Vermiform appendix (tissue), 1 donor: ENCODE data around the genes WDR82 and NISCH.

DNA sequence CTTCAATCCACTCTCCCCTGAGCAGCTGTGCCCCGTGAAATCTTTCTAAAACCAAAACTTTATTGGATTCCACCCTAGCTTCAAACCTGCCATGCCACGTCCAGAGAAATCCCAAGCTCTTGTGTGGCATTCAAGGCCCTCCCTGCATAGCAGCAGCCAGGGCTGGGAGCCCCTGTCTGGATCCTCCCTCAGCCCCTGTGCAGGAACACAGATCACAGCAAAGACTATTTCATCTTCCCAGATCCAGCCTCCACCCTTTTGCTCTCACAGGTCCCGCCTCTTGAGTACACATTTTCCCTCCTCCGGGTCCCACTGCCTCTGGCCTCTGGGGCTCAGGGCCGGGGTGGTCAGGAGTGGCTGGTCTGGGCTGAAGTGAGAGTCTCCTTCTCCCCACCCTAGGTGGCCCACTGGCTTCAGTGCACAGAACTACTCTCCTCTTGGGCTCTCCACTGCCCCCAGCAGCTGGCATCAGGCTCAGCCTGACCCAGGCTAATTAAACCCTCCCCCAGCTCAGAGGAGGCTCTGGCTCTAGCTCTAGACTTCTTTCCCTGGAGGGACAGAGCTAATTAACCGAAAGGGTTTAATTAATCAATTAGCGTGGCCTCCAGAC lies 15.3 kb downstream of the DUSP7 start:
- PRO-cap: no peak

- PRO-cap: bidirectional peak, plus-strand start at chr3:52046870, minus-strand start at chr3:52046658
These were observed 10.0 kb downstream of the DUSP7 start for GRCh38 chr3:52045987-52047114.

- PRO-cap: no peak
These were observed 9.0 kb downstream of the DUSP7 start for GRCh38 chr3:52047207-52047911.

- PRO-cap: no peak
These were observed 6.0 kb downstream of the DUSP7 start for GRCh38 chr3:52050057-52051145.

DNA sequence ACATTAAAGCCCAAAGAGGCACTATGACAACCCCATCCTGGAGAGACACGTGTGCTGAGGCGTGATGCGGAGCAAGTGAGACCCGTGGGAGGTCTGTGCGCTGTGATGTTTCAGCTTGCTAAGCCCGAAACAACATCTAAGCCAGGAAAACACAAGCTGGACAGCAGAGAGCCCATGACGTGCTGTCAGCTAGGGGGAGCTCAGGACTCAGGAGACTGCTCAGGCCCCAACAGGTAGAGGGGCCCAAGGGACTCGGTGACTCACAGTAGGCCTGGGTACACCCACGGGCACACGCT lies 2.9 kb downstream of the DUSP7 start:
- PRO-cap: no peak

GRCh38 chr3:52070732-52071280 lies 14.4 kb upstream of the DUSP7 start:
- PRO-cap: no peak

DNA sequence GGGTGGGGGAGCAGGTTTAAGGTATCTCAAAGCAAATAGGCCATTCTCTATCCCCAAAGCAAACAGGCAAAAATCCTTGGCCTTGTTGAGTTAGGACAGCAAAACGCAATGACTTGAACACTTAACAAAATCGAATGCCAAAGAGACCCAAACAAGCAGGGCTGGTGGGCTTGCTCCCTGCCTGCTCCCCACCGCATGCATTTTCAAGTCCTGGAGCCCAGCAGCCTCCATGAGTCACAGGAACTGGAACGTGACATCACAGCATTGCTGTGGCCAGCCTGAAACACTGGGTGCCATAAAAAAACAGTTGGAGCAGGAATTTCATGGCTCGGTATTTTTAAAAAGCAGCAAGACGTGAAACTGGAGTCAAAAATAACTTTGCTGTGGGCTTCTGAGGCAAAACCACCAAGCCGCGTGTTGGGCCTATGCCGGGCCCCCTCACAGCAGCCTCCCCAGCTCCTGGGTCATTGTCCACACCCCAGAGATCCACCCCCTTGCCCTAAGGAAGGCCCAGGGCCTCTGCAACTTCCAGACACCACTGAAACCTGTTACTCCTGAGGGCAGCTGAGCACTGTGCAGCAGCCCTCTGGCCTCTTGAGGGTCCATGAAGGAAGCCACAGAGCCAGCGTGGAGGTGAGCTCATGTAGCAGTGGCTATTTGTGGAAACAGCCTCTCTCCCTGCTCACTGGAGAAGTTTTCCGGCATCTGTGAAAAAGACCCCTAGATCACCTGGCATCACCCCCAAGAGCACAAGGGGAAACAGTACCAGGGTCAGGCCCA lies 33.8 kb upstream of the DUSP7 start:
- PRO-cap: no peak

DNA sequence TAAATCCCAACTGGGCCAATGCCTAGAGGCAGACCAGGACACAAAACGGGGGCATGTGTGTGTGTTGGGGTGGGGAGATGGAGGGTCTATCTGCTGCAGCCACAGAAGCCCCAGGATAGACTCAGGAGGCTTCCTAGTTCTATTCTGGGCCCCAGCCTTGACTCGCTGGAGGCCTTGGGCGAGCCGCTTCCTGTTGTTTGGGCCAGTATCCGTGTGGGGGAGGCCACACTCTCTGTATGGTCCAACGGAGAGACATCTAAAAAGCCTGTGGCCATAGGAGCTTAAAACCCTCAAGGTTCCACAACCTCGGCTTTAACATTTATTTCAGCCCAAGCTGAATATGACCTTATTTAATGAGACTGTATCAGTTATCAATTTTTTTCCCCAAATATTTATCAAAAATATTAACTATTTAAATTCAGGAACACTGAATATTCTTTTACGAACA lies 32.8 kb downstream of the POC1A start:
- PRO-cap: no peak

DNA sequence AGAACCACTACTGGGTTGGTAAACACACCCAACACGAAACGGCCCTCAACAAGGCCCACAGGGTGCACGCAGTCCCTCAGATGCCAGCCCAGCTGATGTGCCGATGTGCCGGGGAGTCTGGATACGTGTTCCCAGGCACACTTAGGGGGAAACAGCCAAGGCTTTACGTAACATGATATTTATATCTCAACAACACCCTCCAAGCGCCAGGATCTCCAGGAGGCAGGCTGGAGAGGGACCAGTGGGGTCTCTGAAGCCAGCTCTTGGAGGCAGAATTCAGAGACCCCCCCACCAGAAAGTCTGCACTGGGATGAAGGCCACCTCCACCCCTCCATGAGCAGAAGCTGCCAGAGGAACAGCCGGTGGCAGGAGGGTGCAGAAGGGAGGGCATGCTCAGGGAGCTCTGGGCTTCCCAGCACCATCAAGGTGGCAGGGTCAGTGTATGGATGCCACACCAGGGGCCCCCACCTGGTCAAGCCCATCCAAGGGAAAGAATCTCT lies 14.1 kb downstream of the POC1A start:
- PRO-cap: no peak

- PRO-cap: no peak
These were observed 307 bp downstream of the ALAS1 start for GRCh38 chr3:52198260-52198673.

DNA sequence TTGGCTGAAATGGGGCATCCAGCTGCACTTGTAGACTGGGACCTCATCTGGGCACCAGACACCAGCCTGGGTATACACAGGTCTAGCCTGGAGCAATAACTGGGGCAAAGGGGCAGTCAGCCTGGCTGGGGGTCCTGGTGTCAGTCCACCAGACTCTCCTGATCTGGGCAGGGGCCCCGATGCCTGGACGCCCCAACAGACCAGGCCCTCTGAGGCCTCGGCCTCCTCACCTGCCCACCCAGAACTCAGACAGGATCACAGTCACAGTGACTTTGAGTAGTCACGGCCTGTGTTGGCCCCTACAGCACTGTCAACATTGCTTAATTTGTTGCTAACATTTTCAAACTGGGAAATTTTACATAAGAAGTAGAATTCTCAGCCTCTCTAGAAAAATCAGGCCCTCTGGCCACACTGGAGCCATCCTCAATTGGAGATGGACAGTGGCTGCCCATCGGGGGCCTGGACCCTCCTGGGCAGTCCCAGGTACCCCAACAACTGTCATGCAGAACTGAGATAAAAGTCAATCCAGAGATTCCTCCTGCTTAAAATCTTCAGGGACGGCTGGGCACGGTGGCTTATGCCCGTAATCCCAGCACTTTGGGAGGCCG lies 5.8 kb downstream of the TWF2 start:
- PRO-cap: no peak

GRCh38 chr3:52278025-52279137 lies at the start of gene WDR82:
TSS of gene WDR82 (minus strand) at chr3:52278649.
- PRO-cap: bidirectional peak, plus-strand start at chr3:52278168, minus-strand start at chr3:52278167; bidirectional peak, plus-strand start at chr3:52278360, minus-strand start at chr3:52278371; bidirectional peak, plus-strand start at chr3:52278758, minus-strand start at chr3:52278627

- PRO-cap: no peak
These were observed 2.6 kb downstream of the GLYCTK start for GRCh38 chr3:52290172-52290741.

- PRO-cap: no peak
These were observed 37.8 kb downstream of the BAP1 start for GRCh38 chr3:52371926-52372447.

- PRO-cap: no peak
These were observed 3.9 kb downstream of the TNNC1 start for GRCh38 chr3:52449874-52450462.

DNA sequence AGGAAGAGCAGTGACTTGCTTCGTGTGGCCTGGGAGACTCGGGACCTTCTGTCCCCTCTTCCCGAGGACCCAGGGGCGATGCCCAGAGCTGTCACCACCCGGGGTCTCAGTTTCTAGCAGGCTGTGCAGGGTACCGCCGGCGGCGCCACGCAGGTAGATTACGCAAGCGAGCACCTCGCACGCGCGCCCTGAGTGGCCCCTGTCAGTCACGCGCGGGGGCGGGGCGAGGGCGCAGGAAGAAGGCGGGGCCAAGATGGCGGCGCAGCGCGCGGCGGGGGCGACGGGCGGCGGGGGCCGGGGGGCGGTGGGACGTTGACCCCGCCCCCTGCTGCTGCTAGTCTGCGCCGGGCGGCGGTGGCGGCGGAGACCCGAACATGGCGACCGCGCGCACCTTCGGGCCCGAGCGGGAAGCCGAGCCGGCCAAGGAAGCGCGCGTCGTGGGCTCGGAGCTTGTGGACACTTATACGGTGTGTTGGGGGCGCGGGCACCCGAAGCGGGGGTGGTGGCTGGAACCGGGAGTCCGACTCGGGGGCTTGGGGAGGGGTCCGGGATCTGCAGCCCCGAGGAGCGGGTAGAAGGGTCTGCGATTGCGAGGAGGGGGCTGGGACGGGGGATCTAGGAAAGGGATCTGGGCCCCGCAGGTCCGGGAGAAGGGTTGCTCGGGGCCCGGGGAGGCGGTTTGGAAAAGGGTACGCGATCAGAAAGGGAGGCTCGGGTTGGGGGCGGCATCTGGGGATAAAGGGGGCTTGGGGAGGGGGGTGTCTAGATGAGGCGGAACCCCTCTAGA lies at the start of gene NISCH:
Gene NISCH (plus strand): TSS at position 337 of the 787 bp plus-strand sequence.
- PRO-cap: bidirectional peak, plus-strand start at position 337 of the sequence, minus-strand start at position 160 of the sequence

DNA sequence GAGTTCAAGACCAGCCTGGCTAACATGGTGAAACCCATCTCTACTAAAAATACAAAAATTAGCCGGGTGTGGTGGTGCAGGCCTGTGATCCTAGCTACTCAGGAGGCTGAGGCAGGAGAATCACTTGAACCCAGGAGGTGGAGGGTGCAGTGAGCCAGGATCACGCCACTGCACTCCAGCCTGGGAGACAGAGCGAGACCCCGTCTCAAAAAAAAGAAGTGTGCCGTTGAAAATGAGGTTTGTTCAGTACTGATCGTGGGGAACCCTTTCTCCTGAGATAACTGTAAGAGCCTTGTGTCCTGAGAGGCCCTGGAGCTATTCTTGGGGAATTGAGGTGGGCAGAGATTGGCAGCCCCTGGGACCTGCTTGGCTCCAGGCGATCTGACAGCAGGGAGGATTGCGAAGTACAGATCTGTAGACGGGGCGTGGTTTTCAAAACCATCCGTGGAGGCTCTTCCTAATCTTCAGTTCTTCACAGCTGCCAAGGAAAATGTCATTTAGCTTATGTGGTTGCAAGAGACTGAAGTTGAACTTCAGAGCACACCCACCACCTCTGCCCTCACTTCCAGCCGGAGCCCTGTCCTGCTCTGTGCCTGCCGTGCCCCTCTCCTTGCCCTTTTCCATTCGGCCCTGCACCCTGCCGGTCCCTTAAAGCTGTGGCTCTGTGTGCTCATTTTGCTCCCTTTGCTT lies 12.8 kb downstream of the NISCH start:
- PRO-cap: no peak

DNA sequence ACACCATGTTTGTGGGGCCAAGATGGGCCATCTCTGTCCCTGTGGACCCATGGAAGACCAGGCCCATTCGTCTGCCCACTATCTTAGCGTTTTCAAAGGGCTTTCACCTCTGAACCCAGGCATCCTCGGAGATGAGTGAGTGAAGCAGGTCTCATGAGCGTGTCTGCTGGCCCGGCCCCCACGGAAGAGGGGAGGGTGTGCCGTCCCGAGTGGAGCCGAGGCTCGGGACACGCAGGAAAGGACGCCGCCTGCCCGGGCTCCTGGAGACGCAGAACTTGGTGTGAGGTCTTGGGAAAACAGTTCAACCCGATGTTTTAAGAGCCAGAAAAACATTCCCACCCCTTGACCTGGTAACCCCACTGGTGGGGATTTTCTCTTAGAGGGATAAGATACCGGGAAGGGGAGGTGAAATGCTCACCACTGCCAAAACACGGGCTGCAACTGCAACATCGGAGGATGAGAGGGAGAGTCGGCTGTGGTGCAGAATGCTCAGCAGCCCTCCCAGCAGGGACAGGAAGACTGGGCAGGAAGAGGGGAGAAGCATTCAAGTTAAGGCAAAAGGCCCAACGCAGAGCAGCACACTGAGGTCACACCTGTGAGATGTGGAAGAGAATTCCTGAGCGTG lies 14.3 kb upstream of the STAB1 start:
- PRO-cap: no peak

DNA sequence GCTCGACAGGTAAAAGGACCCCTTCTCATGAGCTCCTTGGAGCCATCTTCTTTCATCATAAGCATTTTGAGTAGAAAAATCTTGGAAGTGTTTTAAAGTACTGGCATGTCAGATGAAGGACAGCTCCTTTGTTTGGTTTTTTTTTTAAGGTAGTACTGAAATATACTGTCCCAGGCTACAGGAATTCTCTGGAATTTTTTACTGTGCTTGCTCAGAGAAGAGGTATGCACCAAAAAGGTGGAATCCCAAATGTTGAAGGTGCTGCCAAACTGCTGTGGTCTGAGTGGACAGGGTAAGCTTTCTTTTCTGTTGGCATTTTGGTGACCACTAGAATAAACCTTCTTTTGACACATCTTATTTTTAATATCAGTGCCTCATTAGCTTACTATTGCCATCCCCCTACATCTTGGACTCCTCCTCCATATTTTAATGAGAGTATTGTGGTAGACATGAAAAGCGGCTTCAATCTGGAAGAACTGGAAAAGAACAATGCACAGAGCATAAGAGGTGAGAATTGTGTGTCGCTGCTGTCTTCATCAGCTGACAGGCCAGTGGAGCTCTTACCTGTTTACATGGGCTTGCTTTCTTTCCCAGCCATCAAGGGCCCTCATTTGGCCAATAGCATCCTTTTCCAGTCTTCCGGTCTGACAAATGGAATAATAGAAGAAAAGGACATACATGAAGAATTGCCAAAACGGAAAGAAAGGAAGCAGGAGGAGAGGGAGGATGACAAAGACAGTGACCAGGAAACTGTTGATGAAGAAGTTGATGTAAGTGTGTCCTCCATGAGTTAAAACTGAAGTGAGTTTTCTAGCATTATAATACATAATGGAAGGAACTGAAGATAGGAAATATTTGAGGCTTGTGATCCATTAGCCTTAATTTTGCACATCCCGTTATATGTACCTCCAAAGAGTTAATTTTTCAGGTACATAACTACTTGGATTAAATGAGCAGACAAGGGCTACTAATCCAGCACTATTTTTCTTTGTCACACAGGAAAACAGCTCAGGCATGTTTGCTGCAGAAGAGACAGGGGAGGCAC lies 7.5 kb downstream of the GNL3 start:
- PRO-cap: no peak

DNA sequence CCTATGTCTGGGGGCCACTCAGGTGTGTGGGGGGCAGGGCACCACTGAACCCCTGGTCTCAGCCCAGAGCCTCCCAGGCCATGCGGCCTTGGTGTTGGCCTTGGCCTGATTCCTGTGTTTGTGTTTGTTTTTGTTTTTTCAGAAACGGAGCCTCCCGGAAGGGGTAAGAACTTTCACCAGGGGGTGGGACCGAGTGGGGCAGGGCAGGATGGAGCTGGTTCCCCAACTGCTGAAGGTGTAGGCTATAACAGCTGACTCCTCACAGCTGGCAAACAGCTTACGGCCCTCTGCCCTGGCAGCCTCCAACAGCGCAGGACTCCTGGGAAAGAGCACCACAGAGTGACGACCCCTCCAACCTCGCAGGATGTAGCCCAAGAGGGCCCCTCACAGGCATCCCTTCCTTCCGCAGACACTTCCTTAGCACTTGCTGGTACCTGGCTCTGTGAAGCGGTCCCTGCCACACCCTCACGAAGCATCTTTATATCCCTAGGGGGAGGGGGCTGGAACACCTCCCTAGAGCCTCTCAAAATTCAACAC lies 933 bp downstream of the ITIH3 start:
- PRO-cap: no peak